H9 (cell line): ENCODE data around the genes KRTAP4-4 and GAST.

DNA sequence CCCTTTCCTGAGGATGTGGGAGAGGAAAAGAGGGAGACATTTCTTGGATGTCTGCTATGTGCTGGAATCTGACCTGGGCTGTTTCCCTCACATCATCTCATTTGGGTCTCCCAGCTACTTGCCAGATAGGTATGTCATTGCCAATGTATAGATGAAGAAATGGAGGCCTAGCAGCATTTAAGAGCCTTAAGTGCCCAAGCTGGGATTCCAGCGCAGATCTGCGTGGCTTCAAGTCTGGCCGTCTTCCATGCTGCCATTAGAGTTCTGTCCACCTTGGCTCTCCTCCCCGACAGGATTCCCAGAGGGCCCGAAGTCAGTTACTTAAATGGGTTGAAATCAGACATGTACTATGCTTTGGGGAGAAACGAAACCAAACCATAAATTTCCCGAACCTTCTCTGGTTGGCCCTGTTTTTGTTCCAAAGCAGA lies 33.0 kb upstream of the CCR7 start:
- PRO-cap: no peak

- PRO-cap: no peak
These were observed 32.5 kb downstream of the SMARCE1 start for GRCh38 chr17:40615046-40615650.

DNA sequence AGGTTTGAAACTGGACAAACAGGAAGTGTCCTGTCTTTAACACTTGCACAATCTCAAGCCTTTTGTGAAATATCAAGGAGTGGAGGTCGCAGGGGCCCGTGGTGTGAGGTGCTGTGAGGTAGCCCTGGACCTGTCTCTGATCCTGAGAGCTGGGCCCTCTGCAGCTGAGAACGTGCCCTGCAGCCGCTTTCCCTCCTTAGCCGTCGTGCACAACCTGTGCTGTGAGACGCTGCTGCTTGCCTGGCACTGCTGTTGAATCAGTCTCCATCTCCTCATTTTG lies 29.9 kb downstream of the SMARCE1 start:
- PRO-cap: no peak

DNA sequence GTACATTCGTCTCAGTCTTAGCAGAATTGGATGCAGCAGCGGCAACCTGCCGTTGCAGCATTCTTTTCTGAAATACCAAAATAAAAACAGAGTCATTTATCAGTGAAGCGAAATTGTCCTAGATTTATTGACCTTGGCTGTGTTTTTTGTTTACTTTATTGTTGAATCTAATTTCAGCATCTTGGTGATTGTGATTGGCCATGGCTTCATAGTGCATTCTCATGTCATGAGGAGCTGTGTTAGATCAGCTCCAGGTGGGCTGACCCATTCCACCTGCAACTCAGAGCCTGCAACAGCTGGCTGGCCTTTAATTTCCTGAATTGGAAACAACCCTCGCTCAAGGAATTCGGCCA lies 16.5 kb downstream of the KRT24 start:
- PRO-cap: no peak

- PRO-cap: no peak
These were observed 8.4 kb downstream of the KRT39 start for GRCh38 chr17:40958096-40958921.

DNA sequence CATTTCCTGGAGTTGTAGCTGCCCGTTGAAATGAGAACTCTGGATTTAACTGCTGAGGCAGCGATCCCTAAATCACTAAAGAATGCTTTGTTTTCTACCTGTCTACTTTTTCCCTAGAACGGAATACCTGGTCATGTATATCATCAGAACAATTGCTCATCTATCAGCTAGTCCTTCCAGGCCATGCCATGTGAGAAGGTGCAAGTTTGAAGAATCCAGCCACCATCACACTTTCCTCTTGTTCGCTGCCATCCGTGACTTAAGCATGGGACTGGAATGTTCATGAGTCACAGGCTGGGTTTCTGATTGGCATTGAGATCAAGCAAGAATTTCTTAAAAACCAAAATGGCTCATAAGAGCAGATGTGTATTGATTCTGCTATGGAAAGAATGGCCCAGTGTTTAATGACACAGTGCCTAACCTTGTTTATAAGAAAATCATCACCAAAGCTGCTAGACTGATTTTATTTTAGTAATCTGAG lies 308 bp upstream of the KRTAP2-3 start:
- PRO-cap: no peak

DNA sequence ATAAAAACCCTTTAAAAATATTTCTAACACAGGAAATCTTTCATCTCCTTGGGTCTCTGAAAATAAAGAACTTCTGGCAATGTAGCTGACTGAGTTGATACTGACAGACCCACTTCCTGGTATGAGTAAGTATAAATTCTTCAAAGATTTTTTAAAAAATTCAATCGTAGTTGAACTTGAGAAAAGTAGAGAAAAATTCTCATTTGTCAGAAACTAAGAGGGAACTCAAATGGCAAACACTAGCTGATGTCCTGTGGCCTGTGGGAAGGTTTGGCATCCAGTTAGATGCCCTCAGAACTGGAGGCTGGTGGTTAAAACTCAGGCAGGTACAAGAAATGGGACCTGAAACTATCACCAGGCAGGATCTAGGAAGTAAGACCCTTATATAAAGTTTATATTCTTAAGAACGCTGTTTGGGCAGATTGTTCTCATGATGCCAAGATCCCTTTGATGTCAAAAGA lies 6.3 kb downstream of the KRTAP4-6 start:
- PRO-cap: no peak

- PRO-cap: no peak
These were observed at the start of gene KRTAP4-4 for GRCh38 chr17:41160319-41160992. Gene KRTAP4-4 (minus strand): TSS chr17:41160748.

DNA sequence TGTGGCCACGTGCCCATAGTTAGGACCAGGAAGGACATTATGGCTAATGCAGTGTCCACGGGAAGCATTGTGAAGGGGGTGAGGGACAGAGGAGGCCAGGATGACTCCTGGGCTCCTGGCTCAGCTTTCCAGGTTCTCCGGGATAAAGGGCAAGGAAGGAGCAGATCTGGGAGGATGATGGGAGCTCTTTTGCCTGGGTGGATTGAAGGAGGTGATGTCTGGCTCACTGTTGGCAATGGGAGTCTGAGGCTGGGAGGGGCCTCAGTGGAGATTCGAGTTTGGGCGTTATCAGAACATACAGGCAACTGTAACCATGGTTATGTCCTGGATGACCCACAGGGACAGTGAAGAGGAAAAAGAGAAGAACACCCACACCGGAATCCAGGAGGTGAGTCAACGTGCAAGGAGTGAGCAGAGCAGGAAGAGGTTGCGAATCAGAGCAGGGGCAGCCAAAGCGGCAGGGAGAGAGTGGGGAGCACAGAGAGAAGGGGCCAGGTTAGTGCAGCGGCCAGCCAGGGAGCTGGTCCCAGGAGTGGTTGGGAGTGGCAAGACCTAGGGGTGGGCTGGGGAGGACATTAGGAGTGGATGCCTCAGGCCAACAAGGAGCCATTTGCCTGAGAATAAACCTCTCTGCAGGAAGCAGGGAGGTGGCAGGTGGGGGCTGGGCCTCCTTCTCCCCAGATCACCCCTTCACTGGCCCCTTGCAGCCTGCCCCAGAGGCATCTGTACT lies 5.3 kb downstream of the KRT13 start:
- PRO-cap: no peak

GRCh38 chr17:41521508-41522033 lies 2.9 kb upstream of the KRT15 start:
- PRO-cap: unidirectional peak, plus-strand start at chr17:41521840

DNA sequence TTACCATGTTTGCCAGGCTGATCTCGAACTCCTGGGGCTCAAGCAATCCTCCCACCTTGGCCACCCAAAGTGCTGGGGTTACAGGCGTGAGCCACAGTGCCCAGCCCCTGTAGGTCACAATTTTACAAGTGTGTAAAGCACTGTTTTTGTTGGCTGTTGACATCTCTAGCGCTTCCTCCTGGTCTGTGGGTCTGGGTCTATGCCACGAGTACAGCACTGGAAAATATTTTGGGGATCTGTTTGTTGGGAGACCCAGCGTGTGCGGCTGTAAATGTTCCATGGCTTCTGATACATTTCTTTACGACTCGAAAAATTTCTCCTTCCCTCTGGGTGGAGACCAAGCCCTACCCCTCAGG lies 1.4 kb downstream of the KRT19 start:
- PRO-cap: no peak

DNA sequence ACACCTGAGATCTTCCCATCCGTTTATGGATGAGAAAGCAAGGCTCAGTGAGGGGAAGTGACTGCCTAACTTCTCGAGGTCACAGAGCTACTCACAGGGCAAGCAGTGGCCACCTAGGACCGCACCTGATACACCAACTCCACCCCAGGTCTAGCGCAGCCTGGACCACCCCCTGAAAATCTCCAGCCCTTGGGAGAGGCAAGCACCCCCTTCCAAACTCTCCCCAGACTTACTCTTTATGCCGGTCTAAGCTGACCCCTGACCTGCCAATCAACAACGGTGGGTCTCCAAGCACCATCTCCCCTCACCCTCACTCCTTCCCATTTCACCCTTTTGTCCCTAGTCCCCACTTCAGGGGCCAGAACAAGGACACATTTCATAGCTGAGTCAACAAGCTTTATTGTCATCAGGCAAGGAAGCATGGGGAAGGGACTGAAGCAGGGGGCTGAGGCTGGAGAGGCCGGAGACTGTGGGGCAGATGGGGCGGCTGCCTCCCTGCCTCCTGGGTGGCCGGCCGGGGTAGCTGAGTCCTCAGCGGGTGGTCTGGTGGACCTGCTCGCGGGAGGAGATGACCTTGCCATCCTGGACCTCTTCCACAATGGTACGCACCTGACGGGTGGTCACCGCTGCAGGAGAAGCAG lies 5.2 kb downstream of the KRT17 start:
- PRO-cap: no peak

GRCh38 chr17:41648485-41649088 lies 24.2 kb upstream of the KRT17 start:
- PRO-cap: no peak

GRCh38 chr17:41665876-41666228 lies 22.8 kb upstream of the EIF1 start:
- PRO-cap: bidirectional peak, plus-strand start at chr17:41666117, minus-strand start at chr17:41666015

GRCh38 chr17:41691640-41691943 lies 2.9 kb downstream of the EIF1 start:
- PRO-cap: no peak

- PRO-cap: no peak
These were observed at the start of gene GAST for GRCh38 chr17:41712047-41712504. Gene GAST (plus strand): TSS chr17:41712331.

DNA sequence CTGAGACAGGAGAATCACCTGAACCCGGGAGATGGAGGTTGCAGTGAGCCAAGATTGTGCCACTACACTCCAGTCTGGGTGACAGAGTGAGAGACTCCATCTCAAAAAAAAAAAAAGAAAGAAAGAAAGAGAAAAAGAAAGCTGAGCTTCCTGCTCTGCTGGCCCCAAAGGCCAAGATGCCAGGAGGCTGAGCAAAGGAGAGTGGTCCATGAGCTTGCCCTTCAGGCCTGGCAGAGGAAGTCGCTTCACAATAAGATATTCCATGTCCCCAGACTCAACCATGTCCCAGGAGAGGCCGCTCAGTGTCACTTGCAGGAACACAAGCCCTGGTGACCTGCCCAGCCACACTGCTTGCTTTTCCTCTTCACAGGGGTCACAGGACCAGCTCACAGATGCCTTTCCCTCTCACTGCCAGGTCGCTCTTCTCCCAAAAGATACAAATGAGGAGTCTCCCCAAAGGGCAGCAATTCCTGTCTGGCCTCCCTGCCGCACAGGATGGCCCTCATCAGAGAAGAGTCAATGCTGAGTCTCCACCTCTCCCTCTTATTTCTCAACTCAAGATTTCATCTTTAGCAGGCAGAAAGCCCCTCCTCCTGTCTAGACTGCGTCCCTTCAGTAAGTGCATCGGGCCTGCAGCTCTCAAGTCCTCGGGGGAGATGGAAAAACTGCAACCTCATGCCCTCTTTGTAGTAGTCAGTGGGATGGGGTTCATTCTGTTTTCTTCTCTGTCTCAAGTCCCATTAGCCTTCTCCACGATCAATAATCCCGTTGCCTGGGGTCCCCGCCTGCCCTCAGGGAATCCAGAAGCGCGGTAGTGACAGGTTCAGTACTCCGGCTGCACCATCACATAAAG lies 5.0 kb downstream of the JUP start:
- PRO-cap: no peak

DNA sequence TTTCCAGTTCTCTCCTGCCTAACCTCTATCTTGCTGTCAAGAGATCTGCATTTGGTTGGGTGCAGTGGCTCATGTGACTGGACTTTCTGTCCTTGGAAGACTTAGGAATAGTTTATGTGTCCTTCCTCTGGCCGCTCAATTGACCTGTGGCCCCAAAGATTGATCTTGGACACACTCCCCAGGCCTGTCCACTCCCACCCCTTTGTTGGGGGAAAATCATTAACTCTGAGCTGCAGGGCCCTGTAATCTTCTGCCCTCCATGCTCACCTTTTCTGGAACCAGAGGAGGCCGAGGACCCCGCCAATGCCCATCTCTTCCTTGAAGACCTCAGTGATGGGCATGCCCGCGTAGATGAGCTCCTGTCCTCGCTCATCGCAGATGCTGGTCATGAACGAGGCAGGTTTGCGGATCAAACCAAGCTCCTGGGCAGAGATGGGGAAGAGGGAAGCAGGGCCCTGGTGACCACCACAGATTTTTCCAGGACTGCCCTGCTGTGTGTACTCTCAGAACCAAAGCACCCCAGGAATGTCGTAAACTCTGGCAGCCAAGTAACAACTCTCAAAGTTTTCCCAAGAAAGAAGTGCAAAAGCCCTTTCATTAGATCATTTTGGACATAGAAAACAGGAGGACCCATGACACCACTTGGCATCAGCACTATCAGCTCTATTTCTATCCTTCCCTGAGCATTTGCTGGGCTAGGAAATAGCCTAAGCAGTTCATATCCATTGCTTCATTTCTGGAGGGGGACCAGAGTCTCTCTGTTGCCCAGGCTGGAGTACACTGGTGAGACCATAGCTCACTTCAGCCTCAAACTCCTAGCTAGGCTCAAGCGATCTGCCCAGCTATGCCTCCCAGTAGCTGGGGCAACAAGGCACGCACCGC lies 8.6 kb upstream of the KLHL11 start:
- PRO-cap: no peak

DNA sequence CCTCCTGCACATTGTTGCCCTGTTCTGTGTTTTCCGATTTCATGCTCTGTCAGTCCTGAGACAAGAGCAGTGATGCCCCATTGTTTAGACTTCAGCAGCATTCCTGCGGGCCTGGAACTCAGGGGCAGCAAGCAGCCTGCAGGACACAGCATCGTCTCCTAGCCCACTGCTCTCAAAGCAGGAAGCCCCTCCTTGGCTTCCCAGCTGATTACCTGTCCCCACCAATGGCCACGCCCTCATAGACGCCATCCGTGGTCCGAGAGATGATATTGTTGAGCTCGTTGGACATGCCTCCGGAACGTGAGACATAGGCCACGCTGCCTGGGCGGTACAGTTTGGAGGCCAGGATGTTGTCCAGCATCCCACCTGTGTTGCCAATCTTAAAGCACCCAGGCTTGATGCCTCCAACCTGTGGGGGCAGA lies 20.7 kb upstream of the KLHL11 start:
- PRO-cap: no peak

GRCh38 chr17:41919498-41919859 lies 728 bp upstream of the ACLY start:
- PRO-cap: bidirectional peak, plus-strand start at chr17:41919734, minus-strand start at chr17:41919658